Smooth muscle cell (in vitro differentiated cells): Measurements from ENCODE around the genes CAPSL and NADK2.

DNA sequence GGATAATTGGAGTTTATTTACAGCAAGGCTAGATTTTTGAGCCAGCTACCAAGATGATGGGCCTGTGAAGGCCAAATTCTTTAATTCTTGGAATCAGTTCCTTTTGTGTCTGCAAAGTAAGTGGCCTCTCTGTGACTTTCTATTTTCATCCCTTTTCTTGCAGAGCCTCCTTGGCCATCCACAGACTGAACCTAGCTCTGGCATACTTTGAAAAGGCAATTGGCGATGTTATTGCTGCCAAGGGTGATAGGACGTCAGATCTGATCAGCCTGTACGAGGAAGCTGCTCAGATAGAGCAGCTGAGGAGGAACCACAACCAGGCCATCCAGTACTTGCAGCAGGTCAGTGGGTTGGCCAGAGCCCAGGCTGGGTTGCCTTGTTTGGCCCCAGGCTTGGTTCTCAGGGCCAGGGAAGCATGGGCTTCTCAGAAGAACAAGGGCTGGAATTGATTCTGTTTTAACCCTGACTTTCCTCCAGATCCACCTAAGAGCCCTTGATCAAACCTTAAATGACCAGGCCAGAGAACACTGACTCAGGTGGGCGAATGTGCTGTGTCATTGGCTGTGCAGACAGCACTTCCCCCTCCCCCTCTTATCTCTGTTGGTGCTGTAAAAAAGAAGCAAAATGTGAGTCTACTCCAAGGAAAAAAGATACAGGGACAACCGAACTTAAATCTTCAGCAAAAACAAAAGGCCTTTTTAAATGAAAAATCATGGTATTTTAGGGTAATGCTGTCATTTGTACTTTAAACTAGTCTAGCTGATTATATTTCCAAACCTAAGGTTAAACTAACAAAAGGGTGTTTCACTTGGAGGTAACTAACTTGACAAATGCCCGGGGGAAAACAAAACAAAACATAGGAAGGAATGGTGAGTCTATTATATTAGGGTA is 28.0 kb downstream of the TTC23L start:
- RAMPAGE, long total RNA = no peak

GRCh38 chr5:34911287-34911972 is 3.9 kb downstream of the RAD1 start:
- RAMPAGE, long total RNA = no peak

DNA sequence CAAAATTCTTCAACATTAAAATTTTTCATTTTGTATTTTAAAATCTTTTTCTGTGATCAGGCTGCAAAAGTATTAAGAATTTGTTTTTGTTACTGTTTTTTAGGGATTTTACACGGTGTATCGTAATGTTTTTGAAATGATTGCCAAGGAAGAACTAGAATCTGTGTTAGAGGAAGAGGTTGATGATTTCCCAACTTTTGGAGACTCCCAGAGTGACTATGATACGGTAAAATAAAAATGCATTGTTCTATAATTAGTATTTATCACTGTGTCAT is 6.6 kb downstream of the DNAJC21 start:
- RAMPAGE, long total RNA = no peak

DNA sequence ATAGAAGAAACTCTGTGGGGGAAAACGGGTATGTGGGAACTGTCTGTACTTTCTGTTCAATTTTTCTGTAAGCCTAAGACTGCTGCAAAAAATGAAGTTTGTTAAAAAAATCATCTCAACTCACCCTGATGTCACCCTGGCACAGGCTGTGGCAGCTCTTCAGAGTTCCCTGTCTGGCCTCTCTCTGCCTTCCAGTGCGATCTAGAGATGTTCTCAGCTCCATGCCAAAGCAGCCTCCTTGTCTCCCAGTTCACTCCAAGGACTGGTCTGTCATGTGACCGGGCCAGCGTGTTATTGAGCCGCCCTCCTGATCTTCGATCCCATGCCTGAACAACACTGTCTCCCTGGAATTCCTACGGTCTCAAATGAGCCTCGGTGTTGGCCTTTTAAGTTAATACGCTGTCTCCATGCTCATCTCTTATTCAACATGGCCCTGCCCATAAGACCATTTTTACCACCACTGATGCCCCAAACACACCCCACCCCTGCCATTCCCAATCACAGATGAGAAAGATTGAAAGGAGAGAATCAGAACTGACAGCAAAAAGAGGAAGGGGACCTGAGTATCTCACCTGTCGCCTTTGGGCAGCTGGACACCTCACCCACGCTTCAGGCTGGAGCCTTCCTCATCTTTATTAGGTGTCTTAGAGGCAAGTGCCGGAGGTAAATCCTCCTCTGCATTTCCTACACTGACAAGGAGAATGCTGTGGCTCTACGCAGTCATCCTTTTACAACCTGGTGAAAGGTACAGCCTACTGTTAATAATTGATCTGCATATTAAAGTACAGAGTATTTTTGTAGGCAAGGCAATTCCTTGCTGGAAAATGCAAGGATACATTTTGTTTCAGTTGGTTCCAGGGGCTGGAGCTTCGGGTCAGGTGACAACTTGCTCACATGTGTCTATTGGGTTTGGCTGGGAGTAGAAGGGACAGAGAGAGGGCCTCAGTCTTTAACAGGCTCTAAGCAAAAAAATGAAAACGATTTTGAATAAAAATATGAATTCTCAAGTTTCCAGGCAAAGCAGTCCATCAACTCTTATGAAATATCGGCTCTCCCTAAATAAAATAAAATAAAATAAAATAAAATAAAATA is 35.0 kb downstream of the PRLR start:
- RAMPAGE, long total RNA = no peak

GRCh38 chr5:35230759-35231149 is 467 bp upstream of the PRLR start:
- RAMPAGE, long total RNA = no peak

DNA sequence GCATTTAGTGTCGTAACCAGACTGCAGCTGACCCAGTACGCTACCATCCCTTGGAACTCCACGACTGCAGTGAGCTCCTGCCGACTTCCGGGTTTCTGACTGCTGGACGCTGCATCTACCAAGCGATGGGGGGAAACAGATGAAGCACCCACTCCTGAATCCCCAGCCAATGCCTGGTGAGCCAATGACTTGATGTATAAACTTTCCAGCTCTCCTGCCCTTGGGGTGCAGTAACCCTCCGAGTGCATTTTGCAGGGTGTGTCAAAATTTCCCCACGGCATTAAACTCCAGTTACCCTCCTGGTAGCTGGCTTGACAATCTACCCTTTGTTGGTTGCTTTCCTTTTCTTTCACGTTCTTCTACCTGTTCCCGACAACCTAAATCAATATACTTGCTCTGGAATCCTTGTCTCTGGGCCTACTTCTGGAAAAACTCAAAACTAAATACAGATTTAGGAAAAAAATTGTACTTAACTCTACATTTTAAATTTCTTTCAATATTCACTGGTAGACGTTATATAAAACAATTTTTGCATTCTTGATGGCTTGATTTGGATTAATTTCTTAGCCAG is 174.6 kb upstream of the PRLR start:
- RAMPAGE, long total RNA = no peak

DNA sequence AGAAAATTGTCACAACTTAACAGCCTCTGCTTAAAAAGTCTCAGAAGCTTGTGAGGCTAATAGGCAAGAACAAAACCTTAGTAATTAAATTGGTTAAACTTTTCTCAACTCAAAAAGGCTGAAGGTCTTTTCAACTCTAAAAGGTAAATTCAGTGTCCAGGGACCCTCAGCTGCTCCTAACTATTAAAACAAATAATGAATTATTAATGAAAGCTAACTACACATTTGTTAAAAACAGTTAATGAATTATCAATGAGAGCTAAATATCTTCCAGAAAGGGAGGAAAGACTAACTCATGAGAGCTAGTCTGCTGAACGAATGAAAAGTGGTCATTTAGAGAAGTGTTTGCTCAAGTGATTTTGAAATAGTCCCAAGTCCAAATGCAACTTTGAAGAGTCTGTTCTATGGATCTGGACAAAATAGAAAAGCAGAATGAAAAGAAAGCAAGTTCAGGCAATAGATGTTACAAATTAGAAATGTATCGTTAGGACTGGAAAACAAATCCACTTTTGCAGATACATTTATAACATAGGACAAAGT is 133.9 kb upstream of the SPEF2 start:
- RAMPAGE, long total RNA = no peak

- RAMPAGE, long total RNA = no peak
Observed at GRCh38 chr5:35803100-35803582, 53.5 kb upstream of the IL7R start.

- RAMPAGE, long total RNA = no peak
Observed at GRCh38 chr5:35938412-35939108, at the start of gene CAPSL. TSS of gene CAPSL (minus strand) at chr5:35938622.

DNA sequence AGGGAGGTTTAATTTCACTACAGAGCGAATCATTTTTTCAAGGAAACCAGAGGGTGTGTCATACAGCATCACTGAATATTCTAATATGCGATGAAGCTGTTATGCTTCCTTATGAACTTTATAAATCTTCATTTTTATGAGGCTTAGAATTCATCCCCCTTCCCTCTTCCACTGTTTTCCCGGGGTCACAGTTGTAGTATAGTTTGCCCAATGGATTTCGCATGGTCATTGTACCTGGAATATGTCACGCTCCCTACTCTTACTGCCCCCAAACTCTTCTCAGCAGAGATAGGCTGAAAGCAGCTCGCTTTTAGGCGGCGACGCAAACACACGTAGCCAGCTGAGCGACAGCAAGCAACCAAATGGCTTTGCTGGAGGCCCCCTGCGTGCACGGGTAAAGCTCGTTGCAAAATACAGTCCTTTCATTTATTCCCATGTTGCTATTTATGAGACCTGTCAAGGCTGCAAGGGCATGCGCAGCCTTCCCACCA is 788 bp downstream of the LMBRD2 start:
- RAMPAGE, long total RNA = no peak

GRCh38 chr5:36241726-36242649 is at the start of gene NADK2:
TSS of gene NADK2 (minus strand) at chr5:36241925.
- RAMPAGE, long total RNA = no peak

DNA sequence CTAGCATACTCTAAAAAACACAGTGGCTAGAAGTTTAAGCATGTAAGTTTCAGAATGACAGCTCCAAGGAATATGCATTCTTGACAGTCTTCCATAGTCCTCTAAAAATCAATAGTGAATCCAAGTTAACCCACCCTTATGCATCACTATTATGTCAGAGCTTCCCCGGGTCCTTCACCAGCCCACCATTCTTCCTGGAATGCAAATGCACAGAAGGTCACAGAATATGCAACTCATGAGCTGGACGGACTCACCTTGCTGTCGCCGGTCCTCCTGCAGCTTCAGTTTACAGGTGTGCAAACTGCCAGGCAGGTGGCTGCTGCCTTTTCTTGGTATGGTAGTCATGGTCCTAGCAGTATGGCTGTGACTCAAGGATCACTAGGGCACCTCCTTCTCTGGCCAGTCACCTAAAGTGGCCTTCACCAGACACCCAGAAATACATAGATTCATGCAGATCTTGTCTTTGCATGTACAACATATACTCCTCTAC is 585 bp downstream of the RANBP3L start:
- RAMPAGE, long total RNA = no peak

DNA sequence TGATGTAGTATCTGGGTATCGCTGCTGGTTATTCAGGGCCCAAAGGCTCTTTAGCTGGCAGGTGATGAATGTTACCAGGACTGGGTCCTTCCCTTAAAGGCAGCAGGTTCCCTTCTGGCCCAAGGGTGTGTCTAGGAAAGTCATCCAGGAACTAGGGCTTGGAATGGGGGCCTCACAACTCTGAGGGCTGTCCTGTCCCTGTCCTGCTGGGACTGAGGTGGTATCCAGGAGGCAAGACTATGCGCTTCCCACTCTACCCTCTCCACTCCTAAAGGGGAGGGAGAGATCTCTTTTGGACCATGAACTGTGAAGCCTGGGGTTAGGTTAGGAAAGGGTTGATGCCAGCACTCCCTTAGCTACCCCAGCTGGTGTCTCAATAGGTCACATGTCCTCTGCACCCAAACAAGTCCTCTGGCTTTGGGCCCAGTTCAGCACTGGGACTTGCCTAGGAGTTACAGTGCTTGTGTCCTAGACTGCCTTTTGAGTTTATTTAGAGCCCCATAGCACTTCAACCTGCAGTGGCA is 22.4 kb upstream of the RANBP3L start:
- RAMPAGE, long total RNA = no peak

DNA sequence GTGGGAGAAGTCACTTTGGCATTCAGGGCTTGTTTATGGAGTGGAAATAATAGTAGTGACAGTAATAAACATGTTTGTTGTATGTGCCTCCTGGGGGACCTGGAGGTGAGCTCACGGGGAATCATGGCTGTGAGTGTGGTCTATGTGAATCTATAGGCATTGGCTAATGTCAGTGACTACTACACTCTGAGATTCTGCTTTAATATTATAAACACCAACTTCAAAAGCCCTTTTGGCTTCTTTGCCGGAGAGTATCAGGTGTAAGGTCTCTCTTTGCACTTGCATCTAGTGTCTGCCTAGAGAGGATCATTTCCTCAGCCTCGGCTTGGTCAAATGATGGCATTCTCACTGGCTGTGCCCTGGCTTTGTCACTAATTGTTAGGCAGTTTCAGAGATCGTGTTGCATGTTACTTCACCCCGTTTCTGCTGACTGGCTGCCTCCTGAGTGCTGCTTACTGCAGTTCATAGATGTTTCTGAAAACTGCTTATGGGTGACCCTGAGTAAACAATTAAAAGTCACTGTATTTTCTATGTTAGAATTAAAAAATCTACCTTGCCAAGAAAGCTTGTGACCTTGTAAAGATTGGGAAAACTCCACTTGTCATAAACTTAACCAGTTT is 48.7 kb downstream of the SLC1A3 start:
- RAMPAGE, long total RNA = no peak

GRCh38 chr5:36657777-36658282 is 51.4 kb downstream of the SLC1A3 start:
- RAMPAGE, long total RNA = no peak

GRCh38 chr5:36723831-36724354 is 117.5 kb downstream of the SLC1A3 start:
- RAMPAGE, long total RNA = no peak

DNA sequence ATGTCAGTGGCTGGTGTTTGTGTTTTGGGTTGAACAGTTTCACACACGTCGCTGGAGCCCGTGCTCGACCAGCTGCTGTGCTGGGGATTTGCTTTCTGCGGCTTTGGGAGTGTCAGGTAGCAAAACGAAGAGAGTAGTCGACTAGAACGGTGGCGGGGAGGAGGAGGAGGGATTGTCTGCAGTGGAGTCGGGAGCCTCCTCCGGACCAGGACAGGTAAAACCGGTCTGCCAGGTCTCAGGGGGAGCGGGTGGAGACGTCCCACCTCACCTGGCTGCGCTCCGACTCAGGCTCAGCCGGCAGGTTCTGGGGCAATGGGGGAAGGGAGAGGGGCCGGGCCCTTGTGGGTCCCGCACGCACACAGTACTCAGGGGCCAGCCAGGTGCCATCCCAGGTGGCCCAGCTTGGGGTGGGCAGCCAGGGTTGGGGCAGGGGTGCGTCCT is 131.4 kb upstream of the NIPBL start:
- RAMPAGE, long total RNA = no peak

GRCh38 chr5:36885488-36886281 is 9.1 kb downstream of the NIPBL start:
- RAMPAGE, long total RNA = no peak

GRCh38 chr5:36945397-36945965 is 68.9 kb downstream of the NIPBL start:
- RAMPAGE, long total RNA = no peak

- RAMPAGE, long total RNA = no peak
Observed at GRCh38 chr5:37034789-37035349, 158.3 kb downstream of the NIPBL start.